Bronchus fibroblast of lung (primary cell): ENCODE data around the gene SCN5A.

DNA sequence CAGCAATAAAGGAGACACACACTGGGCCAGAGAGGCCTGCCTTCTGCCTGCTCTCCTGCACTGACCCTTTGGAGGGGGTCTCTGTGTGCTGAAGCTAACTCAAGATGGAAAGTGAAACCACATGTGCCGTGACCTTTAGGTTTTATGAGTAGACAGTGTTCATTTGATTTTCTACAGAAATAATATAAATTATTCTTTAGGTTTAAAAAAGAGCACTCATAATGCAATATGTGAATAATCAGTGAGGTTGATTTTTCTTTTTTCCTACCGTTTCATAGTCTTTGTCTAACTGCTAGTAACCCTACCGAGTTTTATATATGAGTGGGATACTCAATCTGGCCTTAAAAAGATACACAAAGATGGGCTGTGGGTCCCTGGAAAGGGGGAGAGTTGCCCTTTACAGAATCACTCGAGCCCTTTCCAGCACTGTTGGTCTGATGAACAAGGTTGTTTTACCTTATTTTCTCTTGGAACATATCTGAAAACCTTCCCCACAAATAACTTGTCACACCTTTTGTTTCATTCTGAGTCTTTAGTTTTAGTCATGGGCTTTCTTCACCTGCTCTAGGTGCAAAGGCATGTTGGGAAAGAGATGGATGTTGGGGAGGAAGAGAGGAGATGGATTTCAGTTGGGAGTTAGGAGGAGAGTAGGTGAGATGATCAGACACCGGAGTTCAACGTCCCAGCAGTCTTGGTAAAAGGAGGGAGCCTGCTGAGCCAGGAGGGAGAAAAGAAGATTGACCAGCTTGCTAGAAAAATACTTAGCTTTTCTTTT lies 11.6 kb upstream of the SLC22A13 start:
- RAMPAGE, long total RNA, result no peak

GRCh38 chr3:38460203-38461477 lies 7.0 kb downstream of the ACVR2B start:
- RAMPAGE, long total RNA, result no peak

GRCh38 chr3:38490906-38491753 lies 5.0 kb upstream of the EXOG start:
- RAMPAGE, long total RNA, result no peak

DNA sequence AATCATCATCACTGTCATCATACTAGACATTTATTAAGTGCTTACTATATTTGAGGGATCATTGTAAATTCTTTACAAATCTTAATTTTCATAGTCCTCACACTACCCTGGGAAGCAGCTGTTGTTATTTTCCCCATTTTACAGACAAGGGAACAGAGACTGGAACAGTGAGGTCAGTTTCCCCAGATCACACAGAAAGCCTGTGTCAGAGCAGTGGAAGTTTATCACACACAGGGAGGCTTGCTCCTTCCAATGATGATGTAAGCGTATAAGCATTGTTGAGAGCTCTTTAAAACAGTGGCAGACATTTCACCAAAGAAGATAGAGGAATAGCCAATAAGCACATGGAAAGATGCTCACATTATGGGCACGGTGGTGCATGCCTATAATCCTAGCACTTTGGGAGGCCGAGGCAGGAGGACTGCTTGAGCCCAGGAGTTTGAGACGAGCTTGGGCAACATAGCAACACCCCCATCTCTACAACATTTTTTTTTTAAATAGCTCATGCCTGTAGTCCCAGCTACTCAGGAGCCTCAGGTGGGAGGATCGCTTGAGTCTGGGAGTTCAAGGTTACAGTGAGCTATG lies 43.6 kb downstream of the EXOG start:
- RAMPAGE, long total RNA, result no peak

- RAMPAGE, long total RNA, result no peak
Measured at GRCh38 chr3:38649600-38650166, at the start of gene SCN5A. SCN5A (minus strand) TSS chr3:38649687.

GRCh38 chr3:39094194-39094616 lies 13.2 kb downstream of the GORASP1 start:
- RAMPAGE, long total RNA, result no peak

DNA sequence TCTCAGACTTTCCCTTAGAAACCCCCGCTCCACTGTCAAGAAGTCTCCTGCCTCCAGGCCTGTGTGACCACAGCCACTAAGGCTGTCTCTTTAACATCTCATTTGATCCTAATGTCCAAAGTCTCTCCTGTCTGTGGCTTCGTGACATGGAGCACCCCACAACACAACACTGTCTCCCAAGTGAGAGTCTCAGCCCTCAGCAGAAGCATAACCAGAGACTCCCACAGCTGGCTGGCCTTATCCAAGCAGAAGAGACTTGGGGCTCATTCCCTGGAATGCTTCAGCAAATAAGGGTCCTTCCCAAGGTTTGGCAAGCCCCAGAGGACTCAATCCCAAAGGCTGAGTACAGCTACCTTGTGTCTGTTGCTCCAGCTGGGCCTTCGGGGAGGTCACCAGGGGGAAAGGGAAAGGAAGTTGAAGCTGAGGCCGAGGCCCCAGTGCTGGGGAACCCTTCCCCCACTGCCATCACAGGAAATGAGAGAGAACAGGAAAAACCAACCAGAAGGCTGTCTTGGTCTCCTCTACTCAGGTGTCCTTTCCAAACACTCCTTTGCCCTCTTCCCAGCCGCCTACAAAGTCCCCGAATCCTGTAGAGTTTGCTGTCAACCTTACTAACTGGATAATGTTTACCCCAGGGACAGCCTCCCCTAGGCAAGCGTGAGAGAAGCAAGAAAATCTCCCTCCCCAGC lies 5.8 kb downstream of the CSRNP1 start:
- RAMPAGE, long total RNA, result no peak

GRCh38 chr3:39154385-39155107 lies 1.2 kb upstream of the CSRNP1 start:
- RAMPAGE, long total RNA, result no peak

GRCh38 chr3:39177136-39178395 lies 14.8 kb downstream of the XIRP1 start:
- RAMPAGE, long total RNA, result no peak

DNA sequence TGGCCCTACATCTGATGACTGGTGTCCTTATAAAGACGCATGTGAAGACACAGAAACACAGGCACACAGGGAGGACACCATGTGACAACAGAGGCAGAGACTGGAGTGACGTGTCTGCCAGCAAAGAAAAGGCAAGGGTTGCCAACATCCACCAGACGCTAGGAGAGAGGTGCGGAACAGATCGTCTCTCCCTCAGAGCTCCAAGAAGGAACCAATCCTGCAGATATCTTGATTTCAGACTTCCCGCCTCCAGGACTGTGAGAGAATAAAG lies 42.8 kb downstream of the CX3CR1 start:
- RAMPAGE, long total RNA, result no peak

- RAMPAGE, long total RNA, result no peak
Measured at GRCh38 chr3:39271347-39271941, 8.4 kb downstream of the CX3CR1 start.

- RAMPAGE, long total RNA, result no peak
Measured at GRCh38 chr3:39384166-39384822, 1.1 kb downstream of the SLC25A38 start.

DNA sequence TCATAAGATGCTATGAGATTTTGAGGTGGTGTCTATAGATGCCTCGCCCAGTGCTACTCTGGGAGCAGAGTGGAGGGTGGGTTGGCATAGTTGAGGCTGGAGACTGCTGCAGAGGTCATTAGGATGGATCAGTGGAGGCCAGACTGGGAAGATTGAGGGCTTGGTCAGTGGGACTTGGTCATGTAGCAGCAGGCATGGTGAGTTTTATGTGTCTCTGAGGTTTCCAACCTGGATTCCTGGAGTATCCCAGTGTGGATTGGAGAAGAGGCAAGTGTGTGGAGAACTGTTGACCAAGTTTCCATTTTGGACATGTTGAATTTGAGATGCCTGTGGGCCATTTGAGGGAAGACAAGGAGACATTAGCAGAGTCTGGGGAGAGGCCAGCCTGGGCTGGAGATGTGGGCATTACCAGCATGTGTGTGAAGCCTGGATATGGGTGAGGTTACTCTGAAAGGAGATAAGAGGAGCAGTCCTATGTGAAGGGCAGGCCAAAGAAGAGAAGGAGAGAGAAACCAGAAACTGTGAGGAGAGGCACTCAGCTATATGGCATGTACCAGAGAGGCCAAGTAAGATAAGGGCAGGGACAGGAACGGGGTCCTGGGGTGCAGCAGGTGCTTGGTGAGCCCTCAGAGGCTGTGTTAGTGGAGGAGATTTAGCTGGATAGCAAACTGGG lies 4.3 kb downstream of the SLC25A38 start:
- RAMPAGE, long total RNA, result no peak

- RAMPAGE, long total RNA, result no peak
Measured at GRCh38 chr3:40290344-40290968, 19.1 kb upstream of the EIF1B start.

GRCh38 chr3:40584806-40585243 lies 60.1 kb downstream of the ZNF621 start:
- RAMPAGE, long total RNA, result no peak

- RAMPAGE, long total RNA, result no peak
Measured at GRCh38 chr3:41224696-41225419, 25.6 kb downstream of the CTNNB1 start.

DNA sequence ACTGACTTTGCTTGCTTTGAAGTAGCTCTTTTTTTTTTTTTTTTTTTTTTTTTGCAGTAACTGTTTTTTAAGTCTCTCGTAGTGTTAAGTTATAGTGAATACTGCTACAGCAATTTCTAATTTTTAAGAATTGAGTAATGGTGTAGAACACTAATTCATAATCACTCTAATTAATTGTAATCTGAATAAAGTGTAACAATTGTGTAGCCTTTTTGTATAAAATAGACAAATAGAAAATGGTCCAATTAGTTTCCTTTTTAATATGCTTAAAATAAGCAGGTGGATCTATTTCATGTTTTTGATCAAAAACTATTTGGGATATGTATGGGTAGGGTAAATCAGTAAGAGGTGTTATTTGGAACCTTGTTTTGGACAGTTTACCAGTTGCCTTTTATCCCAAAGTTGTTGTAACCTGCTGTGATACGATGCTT lies 40.7 kb downstream of the CTNNB1 start:
- RAMPAGE, long total RNA, result no peak

DNA sequence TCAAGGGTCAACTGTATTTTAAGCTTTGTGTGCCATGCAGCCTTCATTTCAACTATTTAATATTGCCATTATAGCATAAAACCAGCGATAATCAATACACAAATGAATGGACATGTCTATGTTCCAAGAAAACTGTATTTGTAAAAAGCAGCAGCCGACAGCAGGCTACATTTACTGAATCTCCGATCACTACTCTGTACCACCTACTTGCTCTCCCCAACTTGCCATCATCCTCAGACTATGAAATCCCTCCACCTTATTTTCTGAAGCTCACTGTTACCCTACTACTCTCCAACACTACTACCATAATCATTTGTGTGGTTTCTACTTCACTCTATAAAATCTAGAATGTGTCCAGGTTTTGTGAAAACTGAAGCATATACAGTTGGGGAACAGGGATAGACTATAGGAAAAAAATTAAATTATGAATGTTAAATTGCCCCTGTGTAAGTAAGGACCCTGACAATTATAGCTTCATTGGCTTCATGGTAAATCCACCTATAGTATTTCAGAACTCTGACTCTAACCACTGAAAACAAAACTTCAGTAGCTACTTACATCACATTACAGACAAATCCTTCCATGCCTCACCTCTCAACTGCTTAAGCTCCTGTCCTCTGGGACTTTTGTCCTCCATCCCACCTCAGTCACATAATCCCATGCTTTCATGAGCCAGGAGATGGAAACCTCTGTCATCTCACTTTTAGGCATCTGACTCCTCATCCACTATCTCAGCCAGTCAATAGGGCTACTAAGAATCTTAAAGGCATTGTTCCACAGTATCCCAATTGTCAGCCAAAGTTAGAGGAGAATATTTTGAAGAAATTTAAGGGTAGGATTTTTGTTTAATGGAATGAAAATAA lies 340.1 kb downstream of the CTNNB1 start:
- RAMPAGE, long total RNA, result no peak

- RAMPAGE, long total RNA, result no peak
Measured at GRCh38 chr3:41683631-41684262, 278.2 kb downstream of the ULK4 start.

DNA sequence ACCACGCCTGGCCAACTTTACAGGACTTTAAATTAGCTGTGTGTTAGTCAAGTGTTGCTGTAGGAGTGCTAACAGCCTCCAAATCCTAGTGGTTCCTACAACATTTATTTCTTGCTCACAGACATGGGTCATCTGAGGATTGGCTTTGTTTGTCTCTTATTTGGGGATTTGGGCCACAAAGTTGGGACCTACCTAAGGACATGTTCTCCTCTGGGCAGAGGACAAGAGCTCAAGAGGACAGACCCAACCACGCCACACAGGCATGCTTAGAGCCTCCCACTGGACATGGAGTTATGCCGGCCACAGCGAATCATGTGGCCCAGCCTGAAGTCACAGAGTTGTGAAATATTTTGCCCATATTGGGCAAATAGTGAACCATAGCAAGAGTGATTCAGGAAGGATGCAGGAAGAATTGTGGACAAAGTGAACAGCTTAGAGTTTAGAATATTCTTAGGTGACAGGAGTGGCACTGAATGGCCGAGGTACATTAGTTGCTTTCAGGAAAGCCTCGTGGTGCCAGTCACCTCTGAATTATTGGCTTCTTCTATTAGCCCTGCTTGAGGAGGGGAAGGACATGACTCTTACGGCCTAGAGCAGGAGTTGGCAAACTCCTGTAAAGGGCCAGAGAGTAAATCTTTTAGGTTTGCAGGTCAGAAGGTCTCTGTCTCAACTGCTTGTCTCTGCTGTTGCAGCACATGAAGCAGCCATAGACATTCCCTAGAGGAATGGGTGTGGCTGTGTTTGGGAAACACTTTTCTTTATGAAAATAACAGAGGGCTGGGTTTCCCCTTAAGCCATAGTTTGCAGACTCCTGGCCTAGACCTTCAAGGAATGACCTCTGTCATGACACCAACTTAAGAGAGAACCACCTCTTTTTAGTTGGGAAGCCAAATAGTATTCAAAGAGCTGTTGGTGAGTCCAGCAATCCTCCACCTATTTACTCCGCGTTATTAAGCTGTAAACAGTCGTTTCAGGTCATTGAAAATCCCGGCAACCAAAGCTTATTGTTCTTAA lies 10.1 kb downstream of the TRAK1 start:
- RAMPAGE, long total RNA, result no peak